Epithelial cell of prostate (primary cell): ENCODE results near the gene C19orf53.

- RRBS: 1% methylated on average over 16 of the region's 107 CpGs
Measured at GRCh38 chr19:12995731-12996545, 663 bp downstream of the NFIX start.

DNA sequence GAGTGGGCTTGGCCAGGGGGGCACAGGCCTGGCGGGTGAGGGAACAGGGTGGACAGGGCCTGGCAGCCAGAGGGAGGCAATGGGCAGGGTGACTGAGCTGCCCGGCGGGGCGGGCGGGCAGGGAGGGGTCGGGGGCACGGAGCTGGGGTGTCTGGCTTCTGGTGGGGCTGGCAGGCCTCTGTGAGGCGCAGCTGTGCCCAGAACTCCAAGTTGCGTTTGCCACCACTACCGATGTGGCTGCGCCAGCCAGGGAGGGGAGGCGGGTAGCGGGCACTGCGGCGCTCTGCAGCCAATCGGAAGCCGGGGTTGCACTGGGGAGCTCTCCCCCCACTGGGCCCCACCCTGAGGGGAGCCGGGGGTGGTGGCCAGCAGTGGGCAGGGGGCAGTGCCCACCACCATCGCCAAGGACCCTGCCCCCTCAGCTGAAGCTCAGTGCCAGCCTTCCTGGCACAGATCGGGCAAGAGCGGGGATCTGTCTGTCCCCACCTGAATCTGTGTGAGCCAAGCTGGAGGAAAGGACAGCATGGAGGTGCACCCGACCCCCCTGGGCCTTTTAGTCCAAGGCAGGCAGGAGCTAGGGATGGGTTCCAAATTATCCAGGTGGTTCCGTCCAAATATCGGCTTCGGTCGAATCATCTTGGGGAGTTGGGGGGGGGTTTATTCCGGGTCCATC lies 7.3 kb downstream of the NFIX start:
- RRBS: 5% methylated on average over 2 of the region's 27 CpGs

DNA sequence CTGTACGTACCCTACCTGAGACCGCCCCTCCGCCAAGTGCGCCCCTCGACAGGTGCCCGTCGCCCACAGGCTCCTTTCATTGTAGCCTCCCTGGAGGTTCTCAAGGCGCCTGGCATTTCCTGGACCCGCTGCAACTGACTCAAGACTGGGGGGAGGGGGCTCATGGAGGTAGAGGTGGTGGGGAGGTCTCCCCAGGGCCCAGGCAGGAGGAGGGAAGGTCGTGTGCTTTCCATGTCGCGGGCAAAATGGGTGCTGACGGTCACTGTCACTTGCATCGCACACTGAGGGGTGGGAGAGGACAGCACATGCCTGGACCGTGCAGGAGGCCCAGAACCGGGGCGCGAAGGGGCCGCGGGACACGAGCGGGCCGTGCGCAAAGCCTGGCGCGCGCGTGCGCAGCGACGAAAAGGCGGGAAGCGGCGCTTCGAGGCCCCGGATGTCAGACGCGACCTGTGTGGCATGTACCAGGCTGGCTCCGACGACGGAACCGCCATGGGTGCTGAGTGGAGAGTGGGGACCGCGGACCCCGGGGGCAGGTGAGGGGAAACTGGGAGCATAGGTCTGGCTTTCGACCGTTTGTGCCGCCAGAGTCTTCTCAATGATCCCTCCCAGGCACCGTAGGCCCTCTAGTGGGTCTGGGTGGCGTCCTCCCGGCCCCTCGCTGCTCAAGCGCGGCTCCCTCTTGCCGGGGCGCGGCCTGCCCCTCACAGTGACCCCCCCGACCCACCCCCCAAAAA lies 16.6 kb downstream of the NFIX start:
- RRBS: 29% methylated on average over 20 of the region's 58 CpGs

DNA sequence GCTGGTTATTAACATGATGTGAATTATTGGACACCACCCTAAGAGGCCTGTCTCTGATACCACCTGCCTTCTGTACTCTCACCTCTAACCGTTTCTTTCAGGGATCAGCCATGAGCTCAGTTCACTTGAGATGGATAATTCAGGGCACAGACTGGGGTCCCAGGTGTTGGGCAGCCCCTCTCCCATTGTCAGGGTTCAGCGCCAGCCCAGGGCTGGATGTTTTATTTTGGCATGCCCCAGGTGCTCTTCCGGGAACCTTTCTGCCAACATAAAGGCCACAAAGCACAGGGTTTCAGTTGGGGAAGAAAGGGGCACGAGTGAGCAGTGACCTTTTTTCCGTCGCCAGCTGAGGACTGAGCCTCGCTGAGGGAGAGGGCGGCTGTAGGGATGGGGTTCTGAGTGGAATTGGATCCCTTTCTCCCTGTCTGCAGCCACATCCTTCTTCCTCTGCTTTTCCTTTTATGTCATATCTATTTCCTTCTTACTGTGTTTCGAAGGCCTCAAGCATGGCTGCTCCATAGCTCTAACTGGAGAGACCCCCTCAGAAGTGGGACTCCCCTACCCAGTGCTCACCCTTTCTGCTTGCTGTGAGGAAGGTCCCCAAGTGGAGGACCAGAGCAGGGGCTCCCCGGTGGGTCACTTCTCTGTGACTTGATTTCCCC lies 26.1 kb downstream of the NFIX start:
- RRBS: no CpG with 5 or more reads among the region's 10 CpGs

GRCh38 chr19:13096773-13097334 lies 5.8 kb downstream of the LYL1 start:
- RRBS: 92% methylated on average over 3 of the region's 31 CpGs

DNA sequence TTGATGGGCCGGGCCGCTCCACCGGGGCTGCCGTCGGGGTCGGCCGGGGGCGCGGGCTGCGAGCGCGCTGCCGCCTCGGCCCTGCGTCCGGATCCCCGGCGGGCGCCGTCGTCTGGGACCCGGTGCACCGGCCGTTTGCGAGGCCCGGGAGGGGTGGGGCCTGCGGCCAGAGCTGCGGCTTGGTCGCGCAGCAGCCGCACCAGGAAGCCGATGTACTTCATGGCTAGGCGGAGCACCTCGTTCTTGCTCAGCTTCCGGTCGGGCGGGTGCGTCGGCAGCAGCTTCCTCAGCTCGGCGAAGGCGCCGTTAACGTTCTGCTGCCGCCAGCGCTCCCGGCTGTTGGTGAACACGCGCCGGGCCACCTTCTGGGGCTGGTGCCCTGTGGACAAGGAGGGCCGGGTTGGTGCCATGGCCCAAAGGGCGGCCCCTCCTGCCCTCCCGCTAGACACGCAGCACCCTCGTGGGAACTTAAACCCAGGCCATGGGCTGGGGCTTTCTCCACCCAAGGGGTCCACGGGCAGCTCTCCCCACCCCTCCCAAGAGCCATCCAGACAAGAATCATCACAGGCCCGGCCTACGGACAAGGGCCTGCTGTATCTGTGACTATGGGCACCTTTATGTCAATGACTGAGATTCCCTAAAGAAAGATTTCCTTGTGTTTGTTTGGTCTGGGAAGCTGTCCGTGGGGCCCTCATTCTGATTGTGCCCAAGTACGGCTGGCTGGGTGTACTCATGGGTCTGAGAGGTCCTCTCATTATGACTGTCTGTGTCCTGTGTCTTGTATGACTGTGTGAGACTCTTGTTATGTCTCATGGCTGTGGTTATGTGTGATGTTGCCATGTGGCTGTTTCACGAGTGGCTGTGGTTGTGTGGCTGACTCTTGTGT lies 3.1 kb downstream of the LYL1 start:
- RRBS: 70% methylated on average over 27 of the region's 61 CpGs

GRCh38 chr19:13186003-13186410 lies 35.8 kb downstream of the IER2 start:
- RRBS: no CpG with 5 or more reads among the region's 10 CpGs

- RRBS: 5% methylated on average over 9 of the region's 28 CpGs
Measured at GRCh38 chr19:13505529-13506105, 662 bp downstream of the CACNA1A start.

DNA sequence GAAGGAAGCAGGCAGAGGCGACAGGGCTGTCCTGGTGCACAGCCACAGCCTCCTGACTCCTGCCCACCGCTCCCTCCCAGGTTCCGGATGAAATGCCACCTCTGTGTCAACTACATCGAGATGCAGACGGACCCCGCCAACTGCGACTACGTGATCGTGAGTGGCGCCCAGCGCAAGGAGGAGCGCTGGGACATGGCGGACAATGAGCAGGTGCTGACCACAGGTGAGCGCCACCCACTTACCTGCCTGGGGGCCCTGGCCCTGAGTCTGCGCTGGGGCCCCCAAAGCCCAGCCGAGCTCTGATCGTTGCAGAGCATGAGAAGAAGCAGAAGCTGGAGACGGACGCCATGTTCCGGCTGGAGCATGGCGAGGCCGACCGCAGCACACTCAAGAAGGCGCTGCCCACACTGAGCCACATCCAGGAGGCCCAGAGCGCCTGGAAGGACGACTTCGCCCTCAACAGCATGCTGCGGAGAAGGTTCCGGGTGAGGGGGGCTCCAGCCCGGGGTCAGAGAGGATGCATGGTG lies 5.5 kb upstream of the MRI1 start:
- RRBS: no CpG with 5 or more reads among the region's 30 CpGs

DNA sequence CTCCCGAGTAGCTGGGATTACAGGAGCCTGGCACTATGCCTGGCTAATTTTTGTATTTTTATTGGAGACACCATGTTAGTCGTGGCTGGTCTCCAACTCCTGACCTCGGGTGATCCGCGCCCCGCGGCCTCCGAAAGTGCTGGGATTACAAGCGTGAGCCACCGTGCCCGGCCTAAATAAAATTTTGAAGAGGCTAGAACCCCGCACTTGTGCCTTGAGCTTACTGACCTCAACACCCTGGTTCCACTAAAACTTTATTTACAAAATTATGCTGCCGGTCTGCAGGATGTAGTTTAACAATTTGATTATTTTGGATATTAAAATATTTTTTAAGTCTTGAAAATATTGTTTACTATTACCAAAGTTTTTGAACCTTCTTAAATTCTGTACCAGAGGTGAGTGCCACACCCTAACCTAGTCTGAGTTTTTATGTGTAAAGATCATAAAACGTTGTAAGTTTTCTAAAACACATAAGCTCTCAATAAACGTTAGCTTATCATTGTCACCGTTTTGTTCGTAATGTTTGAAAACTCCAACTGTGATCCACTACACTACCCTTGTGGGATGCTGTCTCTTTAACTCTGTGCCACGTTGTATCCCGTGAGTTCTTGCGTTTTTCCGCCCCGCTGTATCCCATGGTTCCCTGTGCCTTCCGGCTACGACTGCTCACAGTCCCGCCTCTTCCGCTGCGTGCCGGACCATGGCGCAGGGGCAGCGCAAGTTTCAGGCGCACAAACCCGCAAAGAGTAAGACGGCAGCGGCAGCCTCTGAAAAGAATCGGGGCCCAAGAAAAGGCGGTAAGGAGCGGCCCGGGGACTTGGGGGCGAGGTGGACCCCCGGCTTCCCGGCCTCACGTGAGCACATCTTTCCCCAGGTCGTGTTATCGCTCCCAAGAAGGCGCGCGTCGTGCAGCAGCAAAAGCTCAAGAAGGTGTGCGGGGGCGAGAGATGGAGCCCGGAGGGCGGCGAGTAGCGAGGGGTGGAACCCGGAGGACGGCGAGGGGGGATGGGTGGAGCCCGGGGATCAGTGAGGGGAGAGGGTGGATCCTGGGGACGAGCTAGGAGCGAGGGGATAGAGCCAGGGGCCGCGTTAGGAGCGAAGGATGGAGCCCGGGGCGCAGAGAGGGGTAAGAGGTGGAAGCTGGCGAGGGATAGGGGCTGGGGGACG lies at the start of gene C19orf53:
Gene C19orf53 (plus strand): TSS at position 679 of the 1,167 bp plus-strand sequence.
- RRBS: 9% methylated on average over 18 of the region's 67 CpGs

- RRBS: no CpG with 5 or more reads among the region's 36 CpGs
Measured at GRCh38 chr19:13804543-13805232, 9.4 kb downstream of the ZSWIM4 start.

- RRBS: no CpG with 5 or more reads among the region's 8 CpGs
Measured at GRCh38 chr19:13817025-13817469, 21.8 kb downstream of the ZSWIM4 start.

DNA sequence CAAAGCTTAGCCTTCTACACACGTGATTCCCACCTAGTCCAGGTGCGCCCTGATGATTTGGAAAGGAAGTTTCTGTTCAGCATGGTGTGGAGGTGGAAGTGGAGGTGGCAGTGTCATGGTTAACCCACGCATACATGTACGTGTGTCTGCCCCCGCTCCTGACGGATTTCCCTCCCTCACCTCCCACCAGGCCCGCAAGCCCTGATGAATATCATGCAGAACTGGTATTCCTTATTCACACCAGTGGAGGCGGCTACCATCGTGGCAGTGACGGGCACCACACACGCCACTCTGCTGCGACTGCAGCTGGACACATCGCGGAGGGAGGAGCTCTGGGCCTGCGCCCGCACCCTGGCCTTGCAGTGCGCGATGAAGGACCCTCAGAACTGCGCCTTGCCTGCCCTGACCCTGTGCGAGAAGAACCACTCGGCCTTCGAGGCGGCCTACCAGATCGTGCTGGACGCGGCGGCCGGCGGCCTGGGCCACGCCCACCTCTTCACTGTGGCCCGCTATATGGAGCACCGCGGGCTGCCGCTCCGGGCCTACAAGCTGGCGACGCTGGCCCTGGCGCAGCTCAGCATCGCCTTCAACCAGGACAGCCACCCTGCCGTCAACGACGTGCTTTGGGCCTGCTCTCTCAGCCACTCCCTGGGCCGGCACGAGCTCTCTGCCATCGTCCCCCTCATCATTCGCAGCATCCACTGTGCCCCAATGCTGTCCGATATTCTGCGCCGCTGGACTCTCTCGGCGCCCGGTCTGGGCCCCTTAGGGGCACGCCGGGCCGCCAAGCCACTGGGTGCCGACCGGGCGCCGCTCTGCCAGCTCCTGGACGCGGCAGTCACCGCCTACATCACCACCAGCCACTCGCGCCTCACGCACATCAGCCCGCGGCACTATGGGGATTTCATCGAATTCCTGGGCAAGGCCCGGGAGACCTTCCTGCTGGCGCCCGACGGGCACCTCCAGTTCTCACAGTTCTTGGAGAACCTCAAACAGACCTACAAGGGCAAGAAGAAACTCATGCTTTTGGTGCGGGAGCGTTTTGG lies 35.1 kb downstream of the ZSWIM4 start:
- RRBS: 92% methylated on average over 14 of the region's 74 CpGs

- RRBS: no CpG with 5 or more reads among the region's 11 CpGs
Measured at GRCh38 chr19:13934640-13935525, 3.3 kb downstream of the PODNL1 start.

GRCh38 chr19:13951911-13952288 lies 409 bp upstream of the DCAF15 start:
- RRBS: no CpG with 5 or more reads among the region's 23 CpGs

GRCh38 chr19:13959084-13959549 lies 6.8 kb downstream of the DCAF15 start:
- RRBS: 88% methylated on average over 6 of the region's 21 CpGs

DNA sequence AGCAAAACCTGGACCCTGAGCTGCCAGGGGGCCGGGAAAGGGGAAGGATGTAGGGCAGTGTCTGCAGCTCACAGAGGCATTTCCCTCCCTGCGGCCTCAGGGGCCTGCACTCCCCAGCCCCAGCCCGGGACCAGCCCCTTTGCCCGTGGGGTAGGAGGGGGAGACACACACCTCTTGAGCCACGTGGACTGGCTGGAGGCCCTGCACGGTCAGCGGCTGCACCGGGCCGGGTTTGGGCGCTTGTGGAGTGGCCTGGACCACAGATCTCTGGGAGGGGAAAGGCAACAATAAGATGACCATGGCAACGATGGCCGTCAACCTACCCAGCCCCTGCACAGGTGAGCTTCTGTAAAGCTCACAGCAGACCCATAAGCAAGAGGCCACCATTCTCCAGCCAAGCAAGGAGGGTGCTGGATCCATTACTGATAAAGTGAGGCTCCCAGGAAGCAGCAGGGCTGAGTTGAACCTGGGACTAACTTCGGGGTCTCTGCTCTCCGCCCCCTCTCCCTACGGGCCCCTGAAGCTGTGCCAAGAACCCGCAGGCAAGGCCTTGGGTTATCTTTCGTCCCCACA lies 26.8 kb downstream of the RFX1 start:
- RRBS: 11% methylated on average over 7 of the region's 17 CpGs

DNA sequence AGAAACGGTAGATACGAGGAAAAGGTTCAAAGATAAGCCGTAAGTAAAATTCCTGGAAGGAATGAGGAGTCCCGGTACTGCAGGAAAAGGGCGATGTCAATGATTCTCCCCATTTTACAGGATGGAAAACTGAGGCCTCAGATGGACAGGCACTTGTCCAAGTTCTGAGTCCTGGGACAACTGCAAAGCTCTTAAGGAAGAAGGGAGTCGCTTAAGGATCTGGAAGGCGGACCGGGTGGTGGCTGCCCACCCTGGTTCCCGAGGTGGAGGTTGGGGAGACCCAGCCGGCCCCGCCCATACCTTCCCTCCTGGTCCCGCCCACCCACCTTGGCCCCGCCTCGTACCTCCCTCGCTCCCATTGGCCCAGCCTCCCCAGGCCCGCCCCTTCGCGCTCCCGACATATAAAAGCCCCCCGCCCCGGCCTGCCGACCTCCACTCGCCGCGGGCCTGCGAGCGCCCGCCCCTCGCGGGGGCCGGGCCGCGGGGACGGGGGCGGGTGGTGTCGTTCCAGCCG lies 627 bp downstream of the RFX1 start:
- RRBS: 2% methylated on average over 20 of the region's 37 CpGs

DNA sequence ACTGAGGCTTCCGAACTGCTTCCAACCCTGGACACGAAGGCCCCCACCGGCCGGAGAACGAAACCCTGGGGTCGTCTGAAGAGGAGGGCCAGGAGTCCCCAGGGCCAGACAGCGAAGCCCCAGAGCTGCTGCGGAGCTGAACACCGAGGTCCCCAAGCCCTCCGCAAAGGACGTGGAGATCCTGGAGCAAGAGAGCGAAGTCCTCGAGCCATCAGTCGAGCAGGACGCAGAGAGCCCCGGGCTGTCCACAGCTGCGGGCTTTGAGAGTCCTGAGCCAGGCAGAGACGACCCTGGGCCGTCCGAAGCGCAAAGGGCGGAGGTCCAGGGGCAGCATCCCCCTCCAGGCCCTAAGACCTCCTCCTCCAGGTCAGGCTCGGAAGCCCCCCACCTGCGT lies 279 bp downstream of the MISP3 start:
- RRBS: 0% methylated on average over 3 of the region's 24 CpGs

GRCh38 chr19:14073940-14074895 lies 1.6 kb downstream of the MISP3 start:
- RRBS: 10% methylated on average over 10 of the region's 44 CpGs